Colic lymph node (tissue), 1 donor: Measurements from ENCODE around the genes HMX2 and BUB3.

- PRO-cap = no peak
Observed at GRCh38 chr10:123147752-123148917, at the start of gene HMX2. Gene HMX2, plus strand, starts transcription at chr10:123148136.

- PRO-cap = unidirectional peak, plus-strand start at chr10:123150887
Observed at GRCh38 chr10:123150471-123151276, 2.7 kb downstream of the HMX2 start.

- PRO-cap = unidirectional peak, plus-strand start at chr10:123154402
Observed at GRCh38 chr10:123153967-123154610, at the start of gene BUB3. Gene BUB3, plus strand, starts transcription at chr10:123154402.

- PRO-cap = no peak
Observed at GRCh38 chr10:123157920-123158371, 3.7 kb downstream of the BUB3 start.

DNA sequence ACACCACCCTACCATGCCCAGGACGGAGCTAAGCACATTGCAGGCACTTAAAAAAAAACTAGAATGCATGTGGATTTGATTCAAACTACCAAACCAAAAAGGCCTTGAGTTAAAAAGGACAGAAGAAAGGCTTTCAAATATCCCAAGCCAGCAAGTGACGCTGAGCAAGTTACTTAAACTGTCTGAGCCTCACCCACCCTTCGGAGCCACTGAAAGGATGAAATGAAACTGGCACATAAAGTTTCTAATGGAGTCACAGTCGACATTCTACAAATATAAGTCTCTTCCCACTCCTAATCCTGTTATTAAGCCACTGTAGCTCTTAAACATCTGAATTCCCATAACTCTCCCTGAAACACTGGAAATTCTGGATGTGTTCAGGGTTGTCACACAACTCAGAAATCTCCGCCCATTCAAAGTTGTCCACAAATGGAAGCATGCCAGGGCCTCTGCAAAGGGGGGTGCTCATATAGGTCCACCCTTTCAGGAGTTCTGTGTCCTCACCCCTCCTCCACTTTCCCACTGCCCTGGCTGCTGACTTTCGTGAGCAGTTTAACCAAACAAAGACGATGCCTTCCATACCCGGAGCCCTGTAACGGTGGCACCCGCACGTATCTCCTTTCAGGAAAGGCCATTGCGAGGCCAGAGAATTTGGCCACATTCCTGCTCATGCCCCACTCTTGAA, 1.6 kb downstream of the CPXM2 start:
- PRO-cap = no peak

DNA sequence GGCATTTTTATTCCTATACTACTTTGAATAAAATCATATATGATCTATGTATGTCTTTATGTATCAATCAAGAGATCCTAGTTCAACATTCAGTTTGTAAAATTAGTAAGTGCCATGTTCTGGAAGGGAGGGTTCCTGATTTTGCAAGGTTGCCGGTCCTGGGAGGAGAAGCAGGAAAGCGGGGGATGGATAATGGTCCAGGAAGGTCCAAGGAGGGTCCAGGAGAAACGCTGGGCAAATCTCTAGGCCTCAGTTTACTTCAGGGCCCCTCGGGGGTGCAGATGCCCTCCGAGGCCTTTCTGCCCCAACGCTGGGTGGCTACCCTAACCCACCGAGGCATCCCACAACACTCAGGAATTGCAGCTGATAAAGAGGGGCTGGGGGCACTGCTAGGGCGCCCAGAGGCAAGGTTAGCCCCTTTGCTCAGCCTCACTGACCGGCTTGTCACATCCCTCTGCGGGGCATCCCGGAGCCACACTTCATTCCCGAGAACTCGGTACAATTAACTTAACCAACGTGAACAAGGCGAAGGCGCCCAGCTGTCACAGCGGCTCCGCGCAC, 2.1 kb downstream of the CHST15 start:
- PRO-cap = no peak

GRCh38 chr10:124155666-124156339, 62.4 kb upstream of the CHST15 start:
- PRO-cap = no peak

DNA sequence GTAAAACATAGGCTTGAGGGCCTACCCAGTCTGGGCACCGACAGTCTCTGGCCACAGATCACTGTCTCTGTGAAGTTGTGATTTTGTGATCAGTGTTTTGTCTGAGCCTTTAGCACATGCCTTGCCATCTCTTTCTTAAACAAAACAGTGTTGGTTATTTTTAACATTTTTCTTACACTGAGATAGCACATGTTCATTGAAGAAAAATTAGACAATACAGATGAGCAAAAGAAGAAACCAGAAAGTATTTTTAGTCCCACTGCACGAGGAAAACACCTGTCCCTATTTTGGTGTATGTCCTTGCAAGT, 27.3 kb downstream of the LHPP start:
- PRO-cap = unidirectional peak, plus-strand start at position 247 of the sequence

DNA sequence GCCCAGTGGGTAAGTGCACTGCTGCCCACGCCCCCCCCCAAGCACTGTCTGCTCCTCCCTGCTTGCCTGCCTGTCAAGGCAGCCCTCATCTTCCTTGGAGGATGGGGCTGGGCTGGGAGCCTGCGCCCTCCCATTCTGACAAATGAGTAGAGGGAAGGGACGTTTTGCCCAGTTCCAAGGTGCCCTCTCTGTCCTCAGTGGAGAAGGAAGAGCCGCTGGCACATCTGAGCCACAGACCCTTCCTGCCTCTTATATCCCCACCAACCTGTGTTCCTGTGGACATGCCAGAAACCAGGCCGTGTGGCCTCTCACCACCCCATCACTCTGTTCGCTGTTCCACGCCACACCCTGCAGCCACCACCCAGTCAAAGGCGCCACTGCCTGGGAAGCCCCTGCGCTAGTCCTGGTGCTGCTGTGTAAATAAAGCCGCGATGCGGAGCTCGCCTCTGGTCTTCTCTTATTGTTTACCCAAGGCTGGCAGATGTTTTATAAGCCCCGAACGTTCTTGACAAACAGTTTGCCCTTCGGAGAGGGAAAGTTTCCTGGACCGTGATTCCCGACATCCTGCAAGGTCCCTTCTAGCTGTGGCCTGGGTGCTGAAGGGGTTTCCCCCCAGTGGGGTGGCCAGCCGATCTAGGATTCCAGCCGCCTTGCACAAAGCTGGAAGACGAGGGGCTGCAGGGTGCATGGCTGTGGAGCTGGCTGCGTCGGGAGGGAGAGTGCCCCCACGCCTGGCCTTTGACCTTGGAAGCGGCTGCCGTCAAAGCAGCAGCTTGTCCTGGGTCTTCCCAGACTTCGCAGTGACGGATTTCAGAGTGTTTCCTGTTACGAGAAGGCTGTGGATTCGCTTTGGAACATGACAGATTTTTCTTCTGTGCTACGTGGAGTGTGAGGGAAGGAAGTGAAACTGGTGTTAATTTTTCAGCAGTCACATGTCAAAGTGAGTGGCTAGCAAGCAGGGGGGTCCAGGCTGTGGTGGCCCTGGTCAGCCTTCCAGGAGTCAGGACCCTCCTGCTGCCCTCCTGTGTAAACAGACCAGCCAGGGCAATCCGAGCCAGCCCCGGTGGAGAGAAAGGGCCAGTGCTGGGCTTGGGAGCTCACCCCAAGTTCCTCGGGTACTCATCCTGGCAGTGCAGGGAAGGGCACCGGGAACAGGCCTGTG, 61.5 kb downstream of the LHPP start:
- PRO-cap = no peak

DNA sequence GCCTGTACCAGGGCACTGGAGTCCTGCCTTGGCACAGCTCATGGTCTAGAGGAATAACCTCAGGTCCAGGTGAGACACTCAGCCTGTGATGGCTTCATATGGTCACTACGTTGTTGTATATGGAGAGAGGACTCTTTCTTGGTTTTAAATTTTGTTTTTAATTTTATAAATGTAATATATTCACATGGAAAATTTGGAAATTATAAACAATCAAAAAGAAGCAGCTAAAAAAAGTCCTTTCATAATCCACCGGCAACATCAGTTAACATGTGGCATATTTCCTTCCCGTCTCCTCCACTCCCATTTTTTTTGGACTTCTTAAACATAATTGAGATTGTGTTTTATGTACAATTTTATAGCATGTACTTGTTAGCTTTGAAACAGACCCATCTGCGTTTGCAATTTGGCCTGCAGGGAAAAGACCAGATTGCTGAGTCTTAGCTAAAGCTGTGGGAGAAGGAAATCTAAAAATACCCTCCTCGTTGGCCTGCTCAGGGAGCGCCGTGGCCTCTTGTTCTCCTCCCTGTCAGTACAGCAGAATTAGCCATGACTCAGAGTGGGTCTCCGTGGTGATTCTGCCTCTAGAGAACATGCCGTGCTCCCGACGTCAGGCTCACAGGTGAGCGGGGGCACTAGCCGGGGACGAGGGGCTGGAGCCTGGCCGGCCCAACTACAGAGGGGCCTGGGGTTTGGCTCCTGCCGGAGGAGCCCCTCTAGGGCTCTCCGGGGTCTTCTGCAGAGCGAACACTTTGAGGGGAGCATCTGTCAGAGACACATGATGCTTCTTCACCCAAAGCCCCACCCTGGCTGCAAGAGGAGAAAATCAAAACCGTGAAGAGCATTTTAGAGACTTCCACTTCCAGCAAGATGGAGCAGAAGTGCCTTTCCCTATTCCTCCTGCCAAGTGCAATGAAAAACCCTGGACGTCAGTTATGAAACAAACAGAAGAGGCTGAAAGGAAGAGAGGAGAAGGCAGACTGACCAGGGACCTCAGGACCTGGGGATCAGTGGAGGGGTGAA, 98.7 kb downstream of the LHPP start:
- PRO-cap = no peak

- PRO-cap = no peak
Observed at GRCh38 chr10:124565469-124566365, 104.1 kb downstream of the LHPP start.

- PRO-cap = no peak
Observed at GRCh38 chr10:124589614-124589997, 128.0 kb downstream of the LHPP start.

DNA sequence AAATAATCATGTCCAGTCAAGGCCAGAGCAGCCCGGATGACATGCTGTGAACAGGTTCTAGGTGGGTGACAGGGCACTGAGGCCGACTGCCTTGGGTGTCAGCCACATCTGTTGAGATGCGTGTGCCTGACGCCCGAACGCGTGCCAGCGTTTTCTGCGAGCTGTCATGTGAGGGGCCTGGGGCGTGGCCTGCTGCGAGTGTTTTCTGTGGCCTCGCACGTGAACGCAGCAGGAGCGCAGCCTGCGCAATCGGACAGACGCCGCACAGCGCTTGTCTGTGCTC, 118.3 kb downstream of the FAM53B start:
- PRO-cap = no peak

DNA sequence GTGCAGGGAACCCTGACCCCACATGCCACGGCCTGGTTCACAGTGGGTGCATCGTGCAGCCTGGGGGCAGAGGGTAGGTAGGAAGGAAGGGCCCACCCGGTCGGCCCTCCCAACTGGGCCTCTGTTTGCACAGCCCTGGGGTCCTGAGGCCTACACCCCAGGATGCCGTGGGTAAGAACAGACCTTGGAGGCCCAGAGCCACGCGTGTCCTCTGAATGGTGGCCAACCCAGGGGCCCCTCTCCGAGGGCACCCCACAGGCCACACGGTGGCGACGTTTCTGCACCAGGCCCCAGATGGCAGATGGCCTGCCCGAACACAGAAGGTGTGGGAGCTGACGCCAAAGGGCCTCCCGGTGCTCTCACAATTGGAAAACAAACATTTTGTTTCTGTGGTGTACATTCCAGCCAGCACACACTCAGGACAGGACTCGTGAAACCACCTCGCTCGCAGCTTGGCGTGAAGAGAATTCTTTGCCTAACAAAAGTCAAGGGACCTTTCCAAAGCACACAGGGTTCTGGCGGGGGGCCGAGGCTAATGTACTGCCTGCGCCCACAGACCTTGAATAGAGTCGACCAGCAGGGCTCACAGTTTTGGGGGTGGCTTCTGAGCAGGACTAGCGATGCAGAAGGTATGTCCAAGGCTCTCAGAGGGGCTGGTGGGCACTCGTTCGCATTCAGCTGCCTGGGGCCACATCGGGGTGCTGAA, 112.1 kb downstream of the FAM53B start:
- PRO-cap = no peak

DNA sequence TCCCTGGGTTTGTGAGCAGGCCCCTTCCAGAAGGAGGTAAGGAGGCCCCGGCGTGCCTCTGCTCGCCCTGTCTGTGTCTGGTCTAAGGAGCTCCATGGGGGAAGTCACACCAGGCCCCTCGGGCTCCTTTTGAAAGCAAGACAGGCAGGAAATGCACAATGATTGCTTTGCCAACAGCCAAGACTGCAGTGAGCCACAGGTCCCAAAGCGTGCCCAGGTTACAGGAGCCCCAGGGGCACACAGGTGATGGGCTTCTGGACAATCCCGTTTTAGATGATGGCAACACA, 89.4 kb downstream of the FAM53B start:
- PRO-cap = no peak

DNA sequence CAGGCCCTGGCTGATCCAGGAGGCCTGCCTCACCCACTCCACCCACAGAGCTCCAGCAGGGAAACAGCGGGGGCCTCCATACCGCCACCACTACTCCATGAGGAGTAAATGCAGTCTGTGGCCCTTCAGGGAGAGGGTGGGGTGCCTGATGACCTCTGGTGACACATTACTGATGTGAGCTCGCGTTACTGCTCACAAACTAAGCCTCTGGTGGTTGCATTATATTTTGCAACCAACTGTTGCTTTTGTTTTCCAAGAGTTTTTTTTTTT, 72.7 kb downstream of the FAM53B start:
- PRO-cap = no peak

- PRO-cap = no peak
Observed at GRCh38 chr10:124678079-124678430, 66.1 kb downstream of the FAM53B start.

DNA sequence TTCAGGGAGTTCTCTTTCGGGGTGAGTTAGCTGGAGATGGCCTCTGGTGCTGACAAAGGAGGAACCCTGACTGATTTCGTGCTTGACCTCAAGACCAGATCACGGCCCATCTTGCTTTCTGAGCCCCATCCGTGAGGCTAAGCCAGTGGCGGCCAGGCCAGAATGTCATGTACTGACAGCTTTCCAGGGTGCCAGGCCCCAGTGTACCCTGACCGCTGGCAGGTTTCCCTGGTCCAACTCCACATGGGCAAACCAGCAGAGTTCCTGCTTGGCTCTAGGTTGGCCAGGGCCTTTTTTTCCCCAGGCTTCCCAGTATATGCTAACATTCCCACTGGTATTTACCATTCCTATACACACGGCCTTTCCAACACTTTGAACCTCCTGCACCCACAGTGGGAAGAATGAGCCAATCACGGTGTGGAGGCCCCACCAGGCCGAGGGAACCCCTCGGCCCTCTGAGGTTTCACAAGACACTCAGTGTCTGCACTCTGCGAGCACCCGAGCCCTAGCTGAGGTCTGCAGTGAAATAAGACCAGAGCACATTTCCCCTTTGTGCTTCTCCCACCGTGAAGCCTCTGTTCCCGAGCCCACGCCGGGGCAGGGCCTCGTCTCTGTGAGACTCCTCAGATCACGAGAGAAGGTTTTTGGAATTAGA, 44.1 kb downstream of the FAM53B start:
- PRO-cap = no peak

DNA sequence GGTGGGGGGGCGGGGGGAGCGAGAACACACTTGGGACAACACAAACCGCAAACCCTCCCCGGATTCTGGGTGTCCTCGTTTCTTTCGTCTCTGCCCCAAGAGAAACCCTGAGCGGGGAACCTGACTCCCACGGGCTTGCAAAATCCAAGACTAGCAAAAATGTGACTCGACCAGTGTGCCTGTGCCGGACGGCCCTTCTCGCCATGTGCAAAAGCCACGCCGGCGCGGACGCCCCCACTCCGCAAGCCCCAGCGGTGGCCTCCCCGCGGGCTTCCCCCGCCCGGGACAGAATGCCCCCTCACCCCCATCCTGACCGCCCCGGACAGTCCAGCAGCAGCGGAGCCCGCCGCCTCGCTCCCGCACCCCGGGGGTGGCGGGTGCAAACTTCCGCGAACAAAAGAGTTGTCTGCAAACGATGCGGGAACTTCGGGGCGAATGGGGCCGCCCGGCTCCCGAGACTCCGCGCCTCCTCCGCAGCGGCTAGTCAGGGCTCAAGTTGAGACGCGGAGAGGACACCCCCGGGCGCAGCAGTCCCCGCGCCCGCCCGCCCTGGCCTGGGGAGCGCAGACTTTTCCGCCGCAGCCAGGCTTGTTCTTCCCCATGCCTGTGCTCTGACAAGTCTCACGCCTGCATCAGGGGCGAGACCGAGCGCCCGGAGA, 899 bp downstream of the FAM53B start:
- PRO-cap = bidirectional peak, plus-strand start at position 98 of the sequence, minus-strand start outside the sequence; bidirectional peak, plus-strand start at position 325 of the sequence, minus-strand start at position 273 of the sequence; bidirectional peak, plus-strand start outside the sequence, minus-strand start at position 575 of the sequence

- PRO-cap = no peak
Observed at GRCh38 chr10:124748993-124749723, 5.0 kb upstream of the FAM53B start.